SJSA1 (cell line): ENCODE measurements around the genes DDIAS and CCDC90B.

DNA sequence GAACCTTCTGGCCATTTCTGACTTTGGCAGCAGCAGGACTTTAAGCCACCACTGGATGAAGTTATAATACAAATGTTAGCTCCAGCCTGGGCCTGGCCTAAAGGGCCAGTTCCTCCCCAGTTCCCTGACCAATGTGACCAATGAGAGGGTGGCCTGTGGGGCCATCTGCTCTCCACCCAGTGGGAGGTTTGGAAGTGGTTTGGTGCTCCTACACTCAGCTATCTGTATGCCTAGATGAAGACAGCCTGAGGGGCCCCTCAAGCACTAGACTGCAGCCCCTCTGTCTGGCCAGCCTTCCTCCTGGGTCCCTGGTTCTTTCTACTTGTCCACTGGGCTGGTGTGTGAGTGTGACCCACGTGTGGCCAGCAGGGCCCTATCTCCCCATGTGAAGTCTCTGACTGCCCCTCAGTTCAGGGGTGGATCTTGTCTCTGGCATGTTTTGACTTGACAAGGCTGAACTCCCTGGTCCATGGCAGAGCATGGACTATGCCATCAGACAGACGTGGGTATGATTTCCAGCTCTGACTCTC, 254.2 kb upstream of the NARS2 start:
- RAMPAGE, long total RNA: no peak

DNA sequence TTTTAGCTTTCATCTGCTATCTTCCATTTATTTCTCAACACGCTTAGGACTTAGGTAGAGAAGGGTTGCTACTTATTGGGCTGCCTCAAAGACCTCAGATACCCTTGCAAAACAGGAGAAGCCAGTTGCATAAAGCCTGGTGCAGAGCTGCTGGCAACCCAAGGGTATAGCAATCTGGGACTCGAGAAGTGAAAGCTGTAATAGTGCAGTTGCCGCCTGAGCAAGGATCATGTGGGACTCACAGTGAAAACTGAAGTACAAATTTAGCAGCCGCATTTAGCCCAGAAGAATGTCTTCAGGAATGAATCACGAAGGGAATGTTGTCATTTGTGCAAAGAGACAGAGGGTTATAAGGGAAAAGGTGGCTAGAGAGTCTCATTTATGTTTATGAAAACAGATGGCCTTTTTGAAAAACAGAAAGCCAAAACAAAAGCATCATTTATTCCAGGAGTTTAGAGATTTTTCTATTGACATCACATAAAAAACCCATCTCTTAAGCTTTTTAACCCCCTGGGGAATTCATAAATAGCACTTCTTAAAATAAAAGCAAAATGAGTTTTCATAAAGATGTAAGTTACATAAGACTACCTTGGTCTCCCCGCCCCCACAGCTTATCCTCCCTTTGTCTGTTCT, 267.1 kb downstream of the TENM4 start:
- RAMPAGE, long total RNA: no peak

- RAMPAGE, long total RNA: no peak
Measured at GRCh38 chr11:79199902-79200358, 240.9 kb downstream of the TENM4 start.

- RAMPAGE, long total RNA: no peak
Measured at GRCh38 chr11:79413004-79413817, 27.6 kb downstream of the TENM4 start.

- RAMPAGE, long total RNA: start-site peak on the plus strand at chr11:82901721-82901744, 14 and 32 reads in 2 replicates
Measured at GRCh38 chr11:82901238-82901949, at the start of gene DDIAS. TSS of gene DDIAS (plus strand) at chr11:82901736.

GRCh38 chr11:82960015-82960308, 58.4 kb downstream of the DDIAS start:
- RAMPAGE, long total RNA: no peak

GRCh38 chr11:83070110-83070274, 1.7 kb downstream of the RAB30 start:
- RAMPAGE, long total RNA: no peak

GRCh38 chr11:83286235-83286643, at the start of gene CCDC90B:
TSS of gene CCDC90B (minus strand) at chr11:83286367.
- RAMPAGE, long total RNA: start-site peak on the minus strand at chr11:83286335-83286371, 56 and 18 reads in 2 replicates

DNA sequence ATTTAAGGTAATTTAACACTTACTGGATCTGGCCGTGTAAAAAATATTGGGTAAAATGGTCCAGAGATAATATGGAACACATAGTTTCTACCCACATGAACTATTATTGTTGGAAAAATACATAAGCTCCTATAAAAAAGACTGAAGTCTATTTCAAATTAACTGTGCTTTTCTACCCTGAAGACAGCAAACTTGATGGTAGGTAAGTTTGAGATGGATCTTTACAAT, 729.4 kb downstream of the DLG2 start:
- RAMPAGE, long total RNA: no peak

- RAMPAGE, long total RNA: no peak
Measured at GRCh38 chr11:85750635-85751046, 60.3 kb downstream of the SYTL2 start.

- RAMPAGE, long total RNA: no peak
Measured at GRCh38 chr11:85955573-85956300, 100.6 kb downstream of the CCDC83 start.

DNA sequence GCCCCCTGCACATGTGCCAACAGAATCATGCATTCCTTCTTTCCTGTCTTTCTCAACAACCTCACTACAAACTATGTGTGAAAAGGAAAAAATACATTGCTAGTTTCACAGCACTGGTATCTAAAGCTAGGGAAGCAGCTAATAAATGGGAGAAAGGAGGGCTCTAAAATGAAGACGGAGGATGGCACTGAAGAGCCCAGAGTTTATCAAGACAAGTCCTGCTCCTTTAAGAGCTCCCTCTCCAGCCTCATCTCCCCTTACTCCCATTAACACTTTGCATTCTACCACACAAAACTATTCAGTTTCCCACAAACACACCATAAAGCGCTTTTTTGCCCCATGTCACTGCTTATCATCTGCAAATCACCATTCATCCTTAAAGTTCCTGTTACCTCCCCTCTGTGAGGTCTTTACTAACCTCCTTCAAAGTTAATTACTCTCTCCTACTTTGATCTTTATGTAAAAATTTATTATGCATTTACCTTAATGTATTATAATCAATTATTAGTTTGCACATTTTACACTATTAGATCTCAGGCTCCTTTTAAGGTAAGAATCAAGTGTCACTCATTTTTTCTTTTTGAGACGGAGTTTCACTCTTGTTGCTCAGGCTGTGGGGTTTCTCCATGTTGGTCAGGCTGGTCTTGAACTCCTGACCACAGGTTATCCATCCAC, 14.5 kb downstream of the PICALM start:
- RAMPAGE, long total RNA: no peak

DNA sequence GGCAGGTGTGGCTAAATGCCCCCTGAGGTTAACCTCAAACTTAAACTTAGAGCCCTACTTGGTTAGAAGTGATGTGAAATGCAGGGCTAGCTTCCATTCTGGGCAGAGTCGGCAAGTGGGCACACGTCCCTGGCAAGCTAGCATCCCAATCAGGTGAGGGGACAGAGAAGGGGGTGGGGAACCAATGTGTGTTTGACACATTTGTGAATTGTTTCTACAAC, 83.1 kb upstream of the PICALM start:
- RAMPAGE, long total RNA: no peak

GRCh38 chr11:86177228-86177683, 67.3 kb upstream of the EED start:
- RAMPAGE, long total RNA: no peak

- RAMPAGE, long total RNA: no peak
Measured at GRCh38 chr11:86245742-86246273, 1.3 kb downstream of the EED start.

GRCh38 chr11:86503030-86504229, 128.7 kb downstream of the CCDC81 start:
- RAMPAGE, long total RNA: no peak

DNA sequence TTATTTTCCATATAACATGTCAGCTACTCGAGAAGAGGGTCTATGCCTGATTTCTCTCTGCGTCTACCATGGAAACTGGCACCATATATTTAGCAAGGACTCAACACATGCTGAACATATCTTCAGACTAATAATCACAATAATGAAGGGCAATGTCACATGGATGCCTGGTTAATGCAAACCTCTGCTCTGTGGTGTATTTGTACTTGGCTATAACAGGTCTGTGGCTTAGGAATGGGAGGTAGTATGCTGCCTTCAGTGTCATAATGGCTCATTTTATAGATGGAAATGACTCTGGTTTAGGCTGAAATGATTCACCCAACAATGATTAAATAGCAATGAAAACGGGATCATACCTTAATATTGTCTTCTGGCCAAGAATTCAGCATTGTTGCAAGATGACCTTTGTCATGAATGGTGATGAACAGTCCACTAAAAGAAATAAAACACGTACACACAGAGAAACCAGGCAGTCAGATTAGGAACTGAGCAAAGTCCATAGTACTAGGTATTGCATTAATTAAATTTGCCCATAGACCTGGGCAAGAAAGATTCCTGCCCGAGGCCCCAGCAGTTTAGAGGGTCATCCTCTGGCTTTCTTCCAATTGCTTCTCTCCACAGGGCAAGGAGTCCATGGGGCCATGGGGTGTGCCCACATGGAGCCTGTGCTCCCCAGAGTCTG, 133.9 kb downstream of the CCDC81 start:
- RAMPAGE, long total RNA: no peak

- RAMPAGE, long total RNA: no peak
Measured at GRCh38 chr11:86523884-86524377, 149.2 kb downstream of the CCDC81 start.

DNA sequence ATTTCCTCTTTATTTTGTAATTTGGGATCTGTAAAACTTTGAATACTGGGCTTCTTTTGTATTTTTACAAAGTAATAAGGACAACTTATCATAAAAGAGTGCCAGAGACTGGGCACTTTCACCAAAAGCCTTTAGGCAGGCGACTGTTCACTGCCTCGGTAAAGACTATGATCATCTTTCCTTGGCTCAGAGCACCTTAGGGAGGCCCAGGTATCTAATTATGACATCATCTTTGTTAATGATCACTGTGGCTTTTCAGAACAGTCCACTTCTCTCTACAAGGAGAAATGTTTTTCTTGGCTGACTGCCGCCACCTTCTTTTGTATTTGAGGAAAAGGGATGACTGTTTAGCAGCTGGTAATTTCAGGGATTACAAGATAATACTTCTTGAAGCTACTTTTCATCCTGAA, 192.6 kb downstream of the CCDC81 start:
- RAMPAGE, long total RNA: no peak

DNA sequence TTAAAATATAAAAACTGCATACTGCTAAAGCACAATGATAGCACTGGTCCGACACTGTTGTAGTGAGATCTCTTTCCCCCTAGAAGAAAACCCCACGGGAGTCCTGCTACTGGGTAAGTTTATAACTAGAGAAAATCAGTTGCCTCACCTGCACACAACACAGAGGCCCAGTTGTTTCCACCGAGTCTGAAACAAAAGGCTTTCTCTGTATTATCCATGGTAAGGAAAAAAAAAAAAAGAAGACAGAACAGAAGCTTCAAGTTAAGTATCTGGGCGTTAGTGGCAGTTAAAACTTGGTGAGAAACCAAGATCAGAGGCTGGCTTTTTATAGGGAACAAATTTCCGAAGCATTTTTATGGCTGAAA, 208.0 kb downstream of the CCDC81 start:
- RAMPAGE, long total RNA: no peak